Metastatic Lung Carcinoma in the Adrenal Gland (tissue), 1 donor: ENCODE measurements around a stretch of chr9.

- PRO-cap: bidirectional peak, plus-strand start at chr9:120533207, minus-strand start at chr9:120533068
Measured at GRCh38 chr9:120532980-120533414, 47.0 kb downstream of the CDK5RAP2 start.

DNA sequence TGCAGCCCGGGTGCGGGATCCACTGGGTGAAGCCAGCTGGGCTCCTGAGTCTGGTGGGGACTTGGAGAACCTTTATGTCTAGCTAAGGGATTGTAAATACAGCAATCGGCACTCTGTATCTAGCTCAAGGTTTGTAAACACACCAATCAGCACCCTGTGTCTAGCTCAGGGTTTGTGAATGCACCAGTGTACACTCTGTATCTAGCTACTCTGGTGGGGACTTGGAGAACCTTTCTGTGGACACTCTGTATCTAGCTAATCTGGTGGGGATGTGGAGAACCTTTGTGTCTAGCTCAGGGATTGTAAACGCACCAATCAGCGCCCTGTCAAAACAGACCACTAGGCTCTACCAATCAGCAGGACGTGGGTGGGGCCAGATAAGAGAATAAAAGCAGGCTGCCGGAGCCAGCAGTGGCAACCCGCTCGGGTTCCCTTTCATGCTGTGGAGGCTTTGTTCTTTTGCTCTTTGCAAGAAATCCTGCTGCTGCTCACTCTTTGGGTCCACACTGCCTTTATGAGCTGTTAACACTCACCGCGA is 32.6 kb upstream of the MEGF9 start:
- PRO-cap: no peak

GRCh38 chr9:120841840-120842615 is 694 bp downstream of the PSMD5 start:
- PRO-cap: unidirectional peak, plus-strand start at chr9:120842508

DNA sequence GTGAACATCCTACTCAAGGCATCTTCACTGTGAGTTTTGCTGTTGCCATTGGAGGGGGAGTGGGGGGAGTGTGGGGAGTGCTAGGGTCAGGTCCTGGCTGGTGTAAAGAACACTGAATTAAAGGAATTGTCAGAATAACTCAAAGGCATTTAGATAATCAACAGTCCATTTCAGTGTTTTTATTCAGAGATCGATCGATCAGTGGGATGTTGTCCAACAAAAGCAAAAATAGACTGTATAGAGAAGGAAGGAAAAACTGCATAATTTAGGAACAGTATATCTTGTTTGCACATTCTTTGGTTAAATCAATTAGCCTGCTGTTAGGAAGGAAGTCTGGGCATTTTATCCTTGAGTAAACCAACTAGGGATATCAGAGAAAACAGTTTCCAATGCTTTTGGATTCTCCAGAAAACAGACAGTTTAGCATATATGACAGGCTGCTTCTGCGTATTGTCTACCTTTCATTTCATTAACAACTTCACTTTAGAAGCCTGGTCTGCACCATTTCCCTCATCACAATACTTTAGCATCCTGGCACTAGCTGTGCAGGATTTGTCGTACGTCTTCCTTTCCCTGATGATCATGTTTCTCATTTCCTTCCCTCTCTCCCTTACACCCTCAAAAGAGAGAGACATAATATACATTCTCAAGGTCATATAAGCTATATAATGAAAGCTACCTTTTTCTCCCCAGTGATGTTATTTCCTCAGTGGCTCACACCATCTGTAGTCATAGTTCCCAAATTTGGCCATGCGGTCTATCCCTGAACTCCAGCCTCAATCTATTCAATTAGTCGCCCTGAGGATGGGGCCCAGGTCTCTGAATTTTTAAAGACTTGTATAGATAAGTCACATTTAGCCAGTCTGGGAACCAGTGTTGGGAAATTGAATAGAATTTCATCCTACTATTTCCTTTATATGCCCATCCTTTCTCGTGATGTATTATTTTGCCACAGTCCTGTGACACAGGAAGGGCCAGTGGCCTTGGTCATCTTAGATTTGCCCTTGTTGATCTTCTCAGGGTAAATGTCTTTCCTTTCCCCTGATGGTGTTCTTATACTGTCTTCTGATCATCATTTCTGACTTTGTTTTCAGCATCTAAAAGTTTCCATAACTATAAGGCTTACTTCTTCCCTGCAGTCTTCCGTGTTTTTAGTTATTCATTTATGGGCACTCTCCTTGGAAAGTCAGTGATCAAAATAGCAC is 5.0 kb upstream of the PSMD5 start:
- PRO-cap: no peak

DNA sequence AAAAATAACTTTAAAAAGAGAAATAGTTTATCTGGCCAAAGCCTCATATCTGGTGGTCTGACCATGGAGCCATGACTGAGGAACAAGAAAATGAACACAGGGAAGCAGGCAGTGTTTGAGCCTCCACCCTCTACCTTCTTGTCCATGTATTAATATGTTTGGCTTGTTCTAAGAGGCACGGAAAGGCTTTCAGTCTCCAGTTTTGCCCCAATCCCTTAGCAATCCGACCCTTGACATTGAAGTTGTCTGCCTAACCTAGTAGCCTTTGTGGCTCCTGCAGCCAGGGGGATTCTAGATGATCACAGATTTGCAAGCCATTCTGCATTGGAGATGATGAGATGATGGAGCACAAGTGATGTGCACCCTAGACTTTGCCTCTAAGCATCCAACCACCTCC is 5.4 kb upstream of the TRAF1 start:
- PRO-cap: no peak

GRCh38 chr9:120988765-120989504 is 61.1 kb downstream of the C5 start:
- PRO-cap: no peak

- PRO-cap: no peak
Measured at GRCh38 chr9:121051739-121052109, 1.6 kb upstream of the C5 start.

DNA sequence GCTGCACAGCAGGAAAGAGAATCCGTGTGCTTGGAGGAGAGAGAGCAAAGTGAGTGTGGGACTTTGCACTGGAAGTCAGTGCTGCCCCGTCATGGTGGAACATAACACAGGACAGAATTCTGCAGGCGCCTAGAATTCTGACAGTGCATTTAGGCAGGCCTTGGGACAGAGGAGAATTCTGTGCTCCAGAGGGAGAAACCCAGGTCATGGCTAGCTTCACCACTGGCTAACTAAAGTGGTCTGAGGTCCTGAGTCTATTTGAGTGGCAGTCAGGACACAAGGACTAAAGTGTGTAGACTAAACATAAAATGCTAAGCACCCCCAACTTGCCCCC is 3.6 kb upstream of the C5 start:
- PRO-cap: no peak

GRCh38 chr9:121178510-121179046 is 23.1 kb downstream of the RAB14 start:
- PRO-cap: no peak

- PRO-cap: no peak
Measured at GRCh38 chr9:121271901-121272499, 4.0 kb downstream of the GSN start.

DNA sequence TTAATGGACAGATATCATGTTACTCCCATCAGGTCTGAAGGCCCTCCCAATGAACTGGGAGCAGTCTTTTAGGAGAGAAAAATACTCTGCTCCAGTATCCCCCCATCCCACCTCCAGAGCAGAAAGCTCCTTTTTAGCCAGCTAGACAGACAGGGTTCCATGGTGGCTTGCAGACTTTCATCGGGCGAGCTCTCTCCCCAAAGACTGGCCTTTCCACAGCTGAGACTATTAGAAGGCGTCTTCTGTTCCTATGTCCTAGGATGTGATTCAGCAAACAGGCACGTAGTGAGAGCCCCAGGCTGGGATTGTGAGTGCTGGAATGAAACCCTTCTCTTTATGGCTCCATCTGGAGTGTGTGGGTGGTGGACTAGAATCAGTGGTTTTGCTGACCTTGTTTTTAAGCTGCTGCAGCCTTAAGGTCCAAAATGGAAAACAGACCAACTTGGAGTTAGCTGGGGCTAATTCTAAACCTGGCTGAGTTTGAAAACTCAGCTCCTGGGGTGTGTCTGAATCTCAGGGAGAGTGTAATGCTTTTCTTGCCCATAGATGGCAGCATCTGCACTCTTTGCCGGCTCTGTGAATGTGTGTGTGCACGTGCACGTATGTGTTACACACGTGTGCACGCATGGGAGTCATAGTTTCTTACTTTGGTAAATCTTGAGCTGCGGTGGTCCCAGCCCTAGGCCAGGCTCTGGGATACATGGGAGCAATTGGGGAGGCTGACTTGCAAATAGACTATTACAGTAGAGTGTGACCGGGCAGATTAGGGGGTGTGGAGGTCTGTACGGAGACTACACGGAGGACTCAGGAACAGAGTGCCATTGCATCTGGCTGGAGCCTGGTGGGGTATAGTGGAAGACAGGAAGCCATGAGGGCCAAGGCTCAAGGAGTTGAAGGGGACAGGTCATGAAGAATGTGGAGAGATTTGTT is 10.7 kb downstream of the GSN start:
- PRO-cap: unidirectional peak, minus-strand start at position 206 of the sequence

DNA sequence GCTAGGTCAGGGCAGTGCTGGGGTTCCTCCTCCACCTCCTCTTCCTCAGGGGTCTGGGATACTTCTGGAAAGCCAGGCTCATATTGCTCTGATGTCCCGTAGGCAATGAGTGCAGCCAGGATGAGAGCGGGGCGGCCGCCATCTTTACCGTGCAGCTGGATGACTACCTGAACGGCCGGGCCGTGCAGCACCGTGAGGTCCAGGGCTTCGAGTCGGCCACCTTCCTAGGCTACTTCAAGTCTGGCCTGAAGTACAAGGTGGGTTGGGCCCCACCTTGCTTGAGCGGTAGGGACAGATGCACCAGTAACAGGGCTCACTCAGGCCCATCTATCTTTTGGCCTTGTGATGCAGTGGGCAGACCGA is 34.8 kb downstream of the GSN start:
- PRO-cap: no peak

- PRO-cap: no peak
Measured at GRCh38 chr9:121310588-121311251, 42.8 kb downstream of the GSN start.

- PRO-cap: no peak
Measured at GRCh38 chr9:121369248-121369674, 789 bp downstream of the STOM start.

DNA sequence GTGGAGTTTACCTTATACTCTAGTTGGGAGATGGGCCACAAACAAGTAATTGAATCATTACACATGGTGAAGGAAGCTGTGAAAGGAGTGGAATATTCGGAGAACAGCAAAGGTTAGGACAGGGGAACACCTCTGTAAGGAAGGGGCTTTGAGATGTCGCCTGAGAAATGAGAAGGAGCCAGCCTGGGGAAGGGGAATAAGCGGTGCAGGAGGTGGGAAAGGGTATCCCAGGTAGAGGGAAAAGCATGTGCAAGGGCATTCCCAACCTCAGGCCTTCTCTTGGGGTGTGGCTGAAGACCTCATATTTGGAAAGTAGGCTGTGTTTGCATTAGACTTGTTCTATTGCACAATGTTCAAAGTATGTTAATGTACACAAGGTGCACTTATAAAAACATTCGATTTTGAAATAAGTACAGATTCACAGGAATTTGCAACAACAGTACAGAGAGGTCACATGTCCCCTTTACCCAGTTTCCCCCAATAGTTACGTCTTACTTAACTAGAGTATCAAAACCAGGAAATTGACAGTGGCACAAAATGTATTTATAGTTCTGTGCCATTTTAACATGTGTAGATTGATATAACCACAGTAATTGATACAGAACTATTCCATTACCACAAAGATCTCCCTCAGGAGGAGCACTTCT is 2.4 kb upstream of the STOM start:
- PRO-cap: unidirectional peak, minus-strand start at position 281 of the sequence

DNA sequence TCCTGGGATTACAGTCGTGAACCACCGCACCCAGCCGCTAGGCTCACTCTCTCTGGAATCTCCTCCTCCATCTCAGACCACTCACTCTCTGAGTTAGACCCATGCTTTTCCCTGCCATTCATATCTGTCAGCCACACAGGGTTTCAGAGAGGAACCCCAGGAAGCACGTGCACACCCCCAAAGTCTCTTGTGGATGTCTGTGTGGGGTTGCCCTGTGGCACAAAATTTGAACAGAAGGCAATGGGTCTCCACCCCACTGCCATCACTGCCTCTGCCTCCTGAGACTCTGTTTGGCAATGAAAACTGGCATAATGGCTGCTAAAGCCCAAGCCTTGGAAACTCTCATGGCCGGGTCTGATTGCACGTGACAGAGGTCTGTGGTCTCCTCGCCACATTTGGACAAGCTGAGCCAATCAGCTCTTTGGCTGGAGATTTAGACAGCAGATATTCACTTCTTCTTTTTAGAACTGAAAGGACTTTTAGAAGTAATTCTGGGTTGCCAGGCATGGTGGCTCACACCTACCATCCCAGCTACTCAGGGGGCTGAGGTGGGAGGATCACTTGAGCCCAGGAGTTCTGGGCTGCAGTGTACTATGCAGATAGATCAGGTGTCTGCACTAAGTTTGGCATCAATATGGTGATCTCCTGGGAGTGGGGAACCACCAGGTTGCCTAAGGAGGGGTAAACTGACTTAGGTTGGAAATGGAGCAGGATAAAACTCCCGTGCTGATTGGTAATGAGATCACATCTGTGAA is 5.4 kb downstream of the GGTA1 start:
- PRO-cap: no peak

- PRO-cap: no peak
Measured at GRCh38 chr9:121619831-121620510, 31.5 kb upstream of the DAB2IP start.

- PRO-cap: no peak
Measured at GRCh38 chr9:121625420-121626139, 25.9 kb upstream of the DAB2IP start.

DNA sequence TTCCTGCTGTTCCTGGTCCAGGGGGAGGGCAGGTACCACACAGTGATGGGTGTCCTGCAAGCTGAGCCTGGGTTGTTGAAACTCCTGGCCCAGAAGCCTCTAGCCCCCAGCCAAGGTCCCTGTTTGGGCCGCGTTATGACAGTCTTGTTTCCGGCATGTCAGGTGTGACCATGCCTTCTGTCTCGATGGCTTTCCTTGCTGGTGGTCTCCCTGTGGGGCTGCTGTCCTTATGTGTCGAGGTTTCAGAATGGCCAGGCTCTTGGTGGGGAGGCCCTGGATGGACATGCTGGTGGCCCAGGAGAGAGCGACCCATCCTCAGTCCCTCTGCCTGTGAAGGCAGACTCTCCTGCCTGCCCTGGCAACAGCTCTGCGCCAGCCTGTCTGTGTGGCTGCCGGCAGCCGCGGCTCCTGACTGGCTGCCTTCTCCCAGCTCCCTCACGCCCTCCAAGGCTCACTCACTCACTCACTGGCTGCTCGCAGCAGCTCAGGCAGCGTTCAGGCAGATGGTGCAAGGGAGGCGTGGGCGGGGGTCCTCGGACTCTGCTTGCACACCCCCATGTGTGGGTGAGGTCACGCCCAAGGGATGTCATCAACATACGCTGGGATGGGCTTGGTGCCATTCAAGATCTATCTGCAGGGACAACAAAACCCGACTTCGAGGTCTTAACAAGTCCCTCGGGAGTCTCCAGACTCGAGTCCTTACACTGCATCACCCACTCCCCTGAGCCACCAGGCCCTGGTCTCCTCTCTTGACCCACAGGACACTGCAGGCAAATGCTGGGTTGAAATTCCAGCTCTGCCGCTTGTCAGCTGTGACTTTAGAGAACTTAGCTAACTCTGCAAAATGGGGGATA is 66.6 kb downstream of the DAB2IP start:
- PRO-cap: no peak

DNA sequence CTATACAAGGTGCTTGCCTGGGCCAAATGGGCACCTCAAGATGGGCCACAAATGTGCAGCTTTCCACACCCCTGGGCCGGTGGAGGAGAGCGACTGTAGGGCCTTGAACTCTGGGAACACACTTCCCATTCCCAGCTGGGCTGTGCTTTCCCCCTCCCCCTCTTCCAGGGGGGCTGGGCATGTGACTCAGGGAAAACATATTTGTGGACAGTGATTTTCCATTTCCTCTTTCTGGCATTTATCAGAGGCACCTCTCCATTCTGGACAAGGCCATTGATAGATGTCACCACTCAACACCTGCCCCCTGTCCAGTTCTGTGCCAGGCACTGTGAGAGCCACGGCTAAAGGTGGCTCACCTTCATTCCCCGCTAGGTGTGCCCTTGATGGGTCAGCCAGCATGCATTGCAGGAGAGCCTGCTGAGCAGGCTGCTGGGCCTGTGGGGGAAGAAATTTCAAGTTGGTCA is 113.6 kb downstream of the DAB2IP start:
- PRO-cap: no peak